CD14-positive monocyte (primary cell): ENCODE measurements around a stretch of chr19.

- CAGE, long polyA plus RNA: no peak
These were observed 547 bp downstream of the CCNP start for GRCh38 chr19:40225803-40226481.

GRCh38 chr19:40234424-40235384 lies 8.2 kb upstream of the CCNP start:
- CAGE, long polyA plus RNA: no peak

DNA sequence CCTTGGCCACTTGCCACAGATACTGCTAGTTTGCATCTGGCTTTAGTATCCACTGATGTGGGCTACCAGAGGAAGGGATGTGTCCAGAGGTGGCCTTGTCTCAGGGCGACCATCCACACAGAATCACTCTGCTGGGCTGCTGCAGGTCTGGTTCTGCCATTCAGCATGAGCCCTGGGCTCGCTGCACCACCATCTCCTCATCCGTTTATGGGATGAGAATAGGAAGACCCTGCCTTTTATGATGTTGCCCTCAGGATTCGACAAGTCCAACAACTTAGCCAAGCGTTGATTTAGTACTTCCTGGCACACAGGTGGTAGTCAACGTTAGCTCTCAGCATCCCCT lies 31.1 kb upstream of the AKT2 start:
- CAGE, long polyA plus RNA: no peak

GRCh38 chr19:40357841-40358117 lies 9.3 kb downstream of the PLD3 start:
- CAGE, long polyA plus RNA: no peak

- CAGE, long polyA plus RNA: no peak
These were observed 8.7 kb upstream of the HIPK4 start for GRCh38 chr19:40398564-40399291.

- CAGE, long polyA plus RNA: no peak
These were observed 619 bp upstream of the BLVRB start for GRCh38 chr19:40465940-40466787.

DNA sequence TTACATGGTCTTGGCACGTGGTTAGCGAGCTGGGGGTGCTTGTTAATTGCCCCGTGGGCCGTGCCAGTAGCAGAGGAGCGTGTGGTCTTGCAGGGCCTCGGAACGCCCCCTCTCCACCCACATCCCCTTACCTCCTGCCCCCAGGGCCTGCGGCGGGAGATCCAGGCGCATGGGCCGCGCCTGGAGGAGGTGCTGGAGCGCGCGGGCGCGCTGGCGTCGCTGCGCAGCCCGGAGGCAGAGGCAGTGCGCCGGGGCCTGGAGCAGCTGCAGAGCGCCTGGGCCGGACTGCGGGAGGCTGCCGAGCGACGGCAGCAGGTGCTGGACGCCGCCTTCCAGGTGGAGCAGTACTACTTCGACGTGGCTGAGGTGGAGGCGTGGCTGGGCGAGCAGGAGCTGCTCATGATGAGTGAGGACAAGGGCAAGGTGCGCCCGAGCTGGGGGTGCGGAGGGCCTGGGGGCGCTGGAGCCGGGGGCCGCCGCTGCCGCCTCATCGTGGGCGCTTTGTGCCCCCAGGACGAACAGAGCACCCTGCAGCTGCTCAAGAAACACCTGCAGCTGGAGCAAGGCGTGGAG lies 22.6 kb upstream of the SHKBP1 start:
- CAGE, long polyA plus RNA: no peak

- CAGE, long polyA plus RNA: no peak
These were observed 9.3 kb downstream of the LTBP4 start for GRCh38 chr19:40610379-40610906.

GRCh38 chr19:40613868-40614541 lies 12.8 kb downstream of the LTBP4 start:
- CAGE, long polyA plus RNA: no peak

GRCh38 chr19:40625472-40626365 lies 24.6 kb downstream of the LTBP4 start:
- CAGE, long polyA plus RNA: no peak

- CAGE, long polyA plus RNA: no peak
These were observed 16.2 kb downstream of the NUMBL start for GRCh38 chr19:40674158-40674721.

DNA sequence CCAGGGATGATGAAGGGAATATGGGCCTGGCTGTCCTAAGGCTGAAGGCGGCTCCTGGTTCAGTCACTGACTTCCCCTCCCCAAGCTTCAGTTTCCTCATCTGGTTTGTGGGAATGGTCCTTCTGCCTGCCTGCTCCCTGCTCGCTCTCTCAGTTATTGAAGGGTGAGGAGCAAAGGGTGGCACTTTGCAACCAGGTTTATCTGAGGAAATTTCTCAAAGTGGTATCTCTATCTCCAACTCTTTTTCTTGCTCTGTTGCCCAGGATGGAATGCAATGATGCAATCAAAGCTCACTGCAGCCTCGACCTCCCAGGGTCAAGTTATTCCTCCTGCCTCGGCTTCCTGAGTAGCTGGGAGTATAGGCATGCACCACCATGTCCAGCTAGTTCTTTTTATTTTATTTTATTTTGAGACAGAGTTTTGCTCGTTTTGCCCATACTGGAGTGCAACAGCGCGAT lies 5.0 kb downstream of the ACTMAP start:
- CAGE, long polyA plus RNA: no peak

DNA sequence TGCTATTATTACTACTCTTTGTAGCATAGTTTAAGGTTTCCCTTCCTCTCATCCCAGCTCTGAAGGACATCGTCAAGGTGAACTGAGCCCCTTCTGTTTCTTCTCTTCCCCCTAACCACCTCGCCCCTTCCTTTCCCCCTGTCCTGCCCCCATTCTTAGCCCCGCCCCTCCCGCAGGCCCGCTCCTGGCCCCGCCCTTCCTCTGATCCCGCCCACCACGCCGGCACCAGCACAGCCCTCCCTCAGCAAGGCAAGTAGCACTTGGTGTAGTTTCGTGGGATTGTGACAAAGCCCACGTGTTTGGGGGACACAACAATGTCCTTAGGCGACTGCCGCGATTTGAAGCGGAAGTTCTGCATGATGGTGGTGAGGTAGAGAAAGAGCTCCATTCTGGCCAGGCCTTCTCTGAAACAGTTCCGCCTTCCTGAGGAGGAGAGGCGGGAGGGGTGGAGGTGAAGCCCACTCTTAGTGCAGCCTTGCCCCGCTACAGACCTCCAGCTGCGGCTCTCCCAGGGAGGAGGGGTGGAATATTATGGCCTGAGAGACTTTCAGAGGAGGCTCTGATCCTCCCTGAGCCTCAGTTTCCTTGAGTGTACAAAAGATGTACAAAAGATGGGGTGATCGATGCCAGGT lies 26.3 kb upstream of the CYP2A7 start:
- CAGE, long polyA plus RNA: no peak

DNA sequence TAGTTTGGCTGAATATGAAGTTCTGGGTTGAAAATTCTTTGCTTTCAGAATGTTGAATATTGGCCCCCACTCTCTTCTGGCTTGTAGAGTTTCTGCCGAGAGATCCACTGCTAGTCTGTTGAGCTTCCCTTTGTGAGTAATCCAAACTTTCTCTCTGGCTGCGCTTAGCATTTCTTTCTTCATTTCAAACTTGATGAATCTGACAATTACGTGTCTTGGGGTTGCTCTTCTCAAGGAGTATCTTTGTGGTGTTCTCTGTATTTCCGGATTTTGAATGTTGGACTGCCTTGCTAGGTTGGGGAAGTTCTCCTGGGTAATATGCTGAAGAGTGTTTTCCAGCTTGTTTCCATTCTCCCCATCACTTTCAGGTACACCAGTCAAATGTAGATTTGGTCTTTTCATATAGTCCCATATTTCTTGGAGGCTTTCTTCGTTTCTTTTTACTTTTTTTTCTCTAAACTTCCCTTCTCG lies 21.3 kb upstream of the CYP2B6 start:
- CAGE, long polyA plus RNA: no peak

GRCh38 chr19:41127730-41128069 lies 13.5 kb downstream of the CYP2F1 start:
- CAGE, long polyA plus RNA: no peak

GRCh38 chr19:41220829-41221446 lies 1.9 kb downstream of the AXL start:
- CAGE, long polyA plus RNA: no peak

- CAGE, long polyA plus RNA: start-site peak on the plus strand at chr19:41265056-41265117, 66 and 75 reads in 2 replicates
These were observed 765 bp downstream of the HNRNPUL1 start for GRCh38 chr19:41264650-41265624.

DNA sequence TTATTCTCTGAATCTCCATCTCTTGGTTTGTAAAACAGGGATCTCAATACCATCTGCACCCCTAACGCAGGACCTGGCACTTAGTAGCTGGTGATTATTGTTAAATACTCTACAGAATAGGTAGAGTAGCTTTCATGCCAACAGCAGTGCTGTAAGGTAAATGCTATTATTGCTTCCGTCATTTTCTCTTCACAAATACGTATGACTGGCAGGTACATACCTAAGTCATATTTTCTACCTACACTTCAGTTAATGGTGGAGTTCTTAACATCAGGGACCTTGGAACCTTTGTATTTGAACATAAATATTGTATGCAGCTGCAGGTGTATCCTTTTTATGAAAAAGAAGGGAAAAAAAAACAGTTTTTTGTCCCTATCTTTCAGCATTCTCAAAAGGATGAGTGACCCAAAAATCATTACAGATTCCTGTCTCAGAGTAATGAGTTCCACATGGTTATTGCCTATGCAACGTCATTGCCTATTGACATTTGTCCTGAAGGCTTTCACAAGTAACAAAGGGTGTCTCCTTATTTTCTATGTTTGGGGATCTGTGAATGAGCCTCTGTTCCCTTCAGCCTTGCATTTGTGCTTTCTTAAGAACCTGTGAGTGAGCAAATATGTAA lies 14.8 kb upstream of the CCDC97 start:
- CAGE, long polyA plus RNA: no peak

DNA sequence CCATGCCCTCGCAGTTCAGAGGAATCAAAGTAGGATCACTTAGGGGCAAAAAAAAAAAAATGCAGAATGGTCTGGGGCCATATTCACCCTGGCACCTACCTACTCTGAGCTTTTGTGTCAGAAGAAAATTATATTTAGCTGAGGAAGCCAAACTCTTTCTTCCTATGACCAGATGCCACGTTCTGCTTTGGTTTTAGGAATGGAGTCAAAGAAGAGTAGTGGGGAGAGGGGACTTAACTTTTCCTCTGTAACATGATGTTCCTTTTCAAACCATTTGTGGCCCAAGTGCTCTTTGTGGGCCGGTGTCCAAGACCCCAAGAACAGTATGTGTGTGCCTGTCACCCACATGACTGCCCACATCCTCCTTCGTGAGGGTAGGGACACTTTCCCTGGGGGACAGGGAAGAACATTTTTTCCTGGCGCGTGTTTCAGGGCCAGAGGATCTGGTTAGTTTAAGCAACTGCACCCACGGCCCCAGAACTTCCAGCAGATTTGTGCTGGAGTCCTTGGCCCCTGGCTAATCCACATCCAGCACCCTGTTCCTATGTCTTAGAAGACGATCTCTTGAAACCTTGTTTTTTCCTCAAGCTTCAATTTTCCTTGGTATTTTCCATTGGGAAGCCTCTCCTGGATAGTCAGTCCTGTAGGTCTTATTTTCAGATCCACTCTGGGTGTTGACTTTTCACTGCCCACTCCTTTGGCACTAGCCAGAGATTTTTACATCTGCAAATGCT lies 10.9 kb upstream of the CCDC97 start:
- CAGE, long polyA plus RNA: no peak

DNA sequence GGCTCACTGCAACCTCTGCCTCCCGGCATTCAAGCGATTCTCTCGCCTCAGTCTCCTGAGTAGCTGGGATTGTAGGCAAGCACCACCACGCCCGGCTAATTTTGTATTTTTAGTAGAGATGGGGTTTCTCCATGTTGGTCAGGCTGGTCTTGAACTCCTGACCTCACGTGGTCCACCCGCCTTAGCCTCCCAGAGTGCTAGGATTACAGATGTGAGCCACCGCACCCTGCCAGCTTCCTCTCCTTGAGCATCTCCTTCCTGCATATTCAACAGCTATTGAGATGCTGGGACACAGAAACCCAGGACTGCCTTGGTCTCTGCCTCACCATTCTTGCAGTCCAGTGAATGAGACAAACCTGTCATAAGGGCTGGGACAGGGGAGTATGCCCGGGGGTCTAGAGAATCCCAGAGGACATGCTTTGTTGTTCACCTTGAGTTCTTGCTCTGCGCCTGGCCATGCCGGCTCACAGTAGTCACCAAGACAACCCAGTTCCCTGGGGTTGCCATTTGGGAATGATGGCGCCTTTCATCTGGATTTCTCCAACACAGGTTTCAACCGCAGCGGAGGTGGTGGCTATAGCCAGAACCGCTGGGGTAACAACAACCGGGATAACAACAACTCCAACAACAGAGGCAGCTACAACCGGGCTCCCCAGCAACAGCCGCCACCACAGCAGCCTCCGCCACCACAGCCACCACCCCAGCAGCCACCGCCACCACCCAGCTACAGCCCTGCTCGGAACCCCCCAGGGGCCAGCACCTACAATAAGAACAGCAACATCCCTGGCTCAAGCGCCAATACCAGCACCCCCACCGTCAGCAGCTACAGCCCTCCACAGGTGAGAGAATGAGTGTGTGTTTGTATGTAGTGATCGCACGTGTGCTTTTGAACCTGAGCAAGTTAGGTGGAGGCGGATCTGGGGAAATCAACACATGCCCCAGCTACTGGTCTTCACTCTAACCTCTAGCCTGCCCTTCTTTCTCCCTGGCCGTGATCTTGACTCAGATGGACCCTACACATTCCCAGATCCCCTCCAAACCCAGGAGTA lies 6.2 kb upstream of the CCDC97 start:
- CAGE, long polyA plus RNA: start-site peak on the minus strand centred at position 791 of the sequence, 60 bp wide, 48 and 14 reads in 2 replicates